Cardiac fibroblast (primary cell): ENCODE measurements around a stretch of chr6.

GRCh38 chr6:209491-209854 is 82.8 kb upstream of the DUSP22 start:
- RRBS: no CpG with 5 or more reads among the region's 19 CpGs

DNA sequence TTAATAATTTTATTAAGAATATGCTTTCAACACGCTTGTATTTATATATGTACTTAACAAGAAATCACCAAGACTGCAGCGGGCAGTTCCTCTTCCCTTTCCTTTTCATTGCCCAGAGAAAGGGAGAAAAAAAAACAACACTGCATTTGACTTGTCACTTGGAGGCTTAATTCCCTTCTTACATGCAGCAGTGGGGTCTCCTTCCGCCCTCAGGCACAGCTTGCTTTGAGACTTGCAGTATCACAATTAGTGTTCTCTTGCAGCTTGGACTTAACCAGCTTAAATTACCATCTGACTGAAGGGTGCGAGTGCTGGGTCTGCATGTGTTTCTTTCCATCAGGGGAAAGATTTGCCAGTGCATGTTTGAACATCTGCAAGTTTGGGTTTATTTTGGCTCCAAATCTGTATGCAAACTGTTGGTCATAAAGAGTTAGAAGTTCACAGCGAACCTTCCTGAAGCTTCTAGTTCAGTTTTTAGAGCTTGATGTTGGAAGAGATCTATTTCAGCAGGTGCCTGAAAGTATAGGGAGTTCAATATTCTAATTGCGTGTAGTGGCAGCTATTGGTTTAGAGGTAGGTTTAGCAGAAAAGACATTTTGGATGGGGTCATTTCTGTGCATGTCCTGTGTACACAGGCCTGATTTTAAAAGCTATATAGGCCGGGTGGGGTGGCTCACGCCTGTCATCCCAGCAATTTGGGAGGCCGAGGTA is 35.7 kb upstream of the IRF4 start:
- RRBS: no CpG with 5 or more reads among the region's 9 CpGs

GRCh38 chr6:359330-359887 is 32.1 kb upstream of the IRF4 start:
- RRBS: 100% methylated on average over 1 of the region's 13 CpGs

GRCh38 chr6:387218-387937 is 4.2 kb upstream of the IRF4 start:
- RRBS: no CpG with 5 or more reads among the region's 16 CpGs

GRCh38 chr6:389523-390521 is 1.7 kb upstream of the IRF4 start:
- RRBS: no CpG with 5 or more reads among the region's 18 CpGs

DNA sequence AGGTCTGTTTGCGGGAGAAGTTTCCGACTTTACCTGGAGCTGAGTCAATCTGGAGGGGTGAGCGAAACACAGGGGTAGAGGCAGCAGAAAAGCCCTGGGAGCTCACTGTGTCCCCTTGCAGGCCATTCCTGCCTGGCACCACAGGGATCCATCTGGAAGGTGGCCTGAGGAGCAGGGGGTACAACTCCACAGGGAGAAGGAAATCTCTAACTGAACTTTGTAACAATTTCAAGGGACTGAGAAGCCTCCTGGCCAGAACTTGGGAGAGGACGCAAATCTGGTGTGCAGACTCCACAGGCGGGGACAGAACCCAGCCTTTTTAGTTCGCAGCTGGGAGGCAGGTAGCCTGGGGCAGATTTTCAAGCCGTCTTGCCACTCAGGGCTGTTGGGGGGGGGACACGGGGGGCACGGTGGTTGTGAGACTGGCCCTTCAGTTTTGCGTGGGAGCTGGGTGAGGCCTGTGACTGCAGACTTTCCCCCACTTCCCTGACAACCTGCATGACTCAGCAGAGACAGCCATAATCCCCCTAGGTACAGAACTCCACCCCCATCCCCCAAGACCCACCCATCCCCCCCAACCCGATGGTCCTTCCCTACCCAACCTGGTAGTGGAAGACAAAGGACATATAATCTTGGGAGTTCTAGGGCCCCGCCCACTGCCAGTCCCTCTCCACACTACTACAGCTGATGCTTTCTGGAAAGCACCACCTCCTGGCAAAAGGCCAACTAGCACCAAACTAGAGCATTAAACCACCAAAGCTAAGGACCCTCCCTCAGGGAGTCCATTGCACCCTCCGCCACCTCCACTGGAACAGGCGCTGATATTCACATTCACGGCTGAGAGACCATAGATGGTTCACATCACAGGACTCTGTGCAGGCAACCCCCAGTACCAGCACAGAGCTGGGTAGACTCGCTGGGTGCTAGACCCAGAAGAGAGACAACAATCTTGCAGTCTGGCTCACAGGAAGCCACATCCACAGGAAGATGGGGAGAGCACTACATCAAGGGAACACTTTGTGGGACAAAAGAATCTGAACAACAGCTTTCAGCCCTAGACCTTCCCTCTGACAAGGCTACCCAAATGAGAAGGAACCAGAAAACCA is 3.1 kb upstream of the HUS1B start:
- RRBS: no CpG with 5 or more reads among the region's 16 CpGs

DNA sequence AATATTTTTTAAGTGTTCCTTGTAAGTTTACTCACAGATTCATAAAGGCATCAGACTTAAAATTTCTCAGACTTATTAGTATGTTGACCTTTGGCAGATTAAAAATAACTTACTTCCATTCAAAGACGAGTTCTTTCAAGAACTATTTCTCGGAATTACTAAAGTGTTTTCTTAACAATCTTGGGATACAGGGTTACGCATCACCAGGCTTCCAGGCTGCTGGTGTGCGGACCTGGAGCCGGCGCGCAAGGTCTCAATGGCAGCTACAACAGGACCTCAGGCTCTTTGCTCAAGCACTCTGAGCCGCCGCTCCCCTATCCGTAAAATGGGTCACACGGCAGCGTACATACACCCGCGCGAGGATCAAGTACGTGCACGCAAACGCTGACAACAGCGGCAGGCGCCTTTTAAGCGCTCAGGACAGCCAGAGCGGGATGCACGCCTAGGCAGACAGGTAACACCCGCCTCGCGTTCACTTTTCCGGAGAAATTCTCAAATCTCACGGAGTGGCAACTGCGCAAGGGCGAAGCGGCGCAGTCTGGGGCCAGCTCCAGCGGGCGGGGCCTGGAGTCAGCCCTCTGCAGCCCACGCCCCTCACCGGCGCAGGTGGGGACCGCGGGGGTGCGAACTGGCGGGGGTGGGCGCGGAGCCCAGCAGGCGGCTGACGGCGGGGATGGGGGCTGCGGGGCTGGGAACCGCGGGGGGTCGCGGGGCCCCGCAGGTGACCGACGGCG is 611 bp downstream of the EXOC2 start:
- RRBS: no CpG with 5 or more reads among the region's 55 CpGs

DNA sequence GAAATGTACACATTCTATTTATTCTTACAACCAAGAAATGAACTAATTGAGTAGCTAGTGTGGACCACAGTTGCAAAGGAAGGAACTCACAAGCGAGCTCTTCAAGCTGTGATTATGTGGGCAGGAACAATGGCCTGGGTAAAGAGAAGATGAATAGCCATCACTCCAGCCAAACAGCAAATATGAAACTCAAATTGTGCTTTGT is 18.7 kb upstream of the EXOC2 start:
- RRBS: no CpG with 5 or more reads among the region's 1 CpG

DNA sequence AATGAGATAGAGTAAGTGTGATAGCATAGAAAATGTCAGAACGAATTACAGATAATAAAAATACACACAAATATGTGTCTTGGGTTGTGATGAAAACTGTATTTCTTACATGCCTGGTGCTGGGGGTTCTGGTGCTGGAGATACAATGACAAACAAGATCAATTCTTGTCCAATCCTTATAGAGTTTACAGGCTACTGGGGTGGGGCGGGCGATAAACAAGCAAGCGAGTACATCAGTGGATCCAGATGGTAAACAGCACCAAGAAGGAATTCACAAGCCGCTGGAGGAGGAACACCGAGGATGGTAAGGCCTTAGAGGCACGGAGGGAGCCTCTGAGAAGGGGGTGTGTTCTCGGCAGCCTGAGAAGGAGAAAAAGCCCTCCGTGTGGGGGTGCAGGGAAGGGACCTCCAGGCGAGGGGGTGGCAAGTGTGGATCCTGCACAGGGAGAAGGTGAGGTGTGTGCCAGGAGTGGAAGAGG is 276.6 kb upstream of the FOXQ1 start:
- RRBS: no CpG with 5 or more reads among the region's 10 CpGs

- RRBS: 3% methylated on average over 27 of the region's 73 CpGs
Observed at GRCh38 chr6:1312438-1313053, 648 bp downstream of the FOXQ1 start.

- RRBS: no CpG with 5 or more reads among the region's 26 CpGs
Observed at GRCh38 chr6:1394293-1395348, 5.2 kb downstream of the FOXF2 start.

GRCh38 chr6:1402365-1402659 is 12.9 kb downstream of the FOXF2 start:
- RRBS: no CpG with 5 or more reads among the region's 15 CpGs

DNA sequence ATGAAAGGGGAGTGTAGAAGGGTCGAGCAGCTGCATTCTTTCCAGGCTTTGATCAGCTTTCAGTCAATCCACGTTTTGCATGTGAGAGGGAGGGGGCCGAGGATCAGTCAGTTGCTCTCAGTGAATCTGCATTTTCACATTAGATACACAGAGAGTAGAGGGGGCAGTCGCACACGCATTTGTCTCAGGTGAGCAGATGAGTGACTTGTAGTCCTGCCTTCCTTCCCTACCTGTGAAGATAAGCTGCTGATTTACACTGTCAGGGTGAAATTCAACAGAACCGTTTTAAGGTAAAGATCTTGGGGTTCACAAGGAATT is 78.8 kb downstream of the FOXF2 start:
- RRBS: no CpG with 5 or more reads among the region's 6 CpGs

DNA sequence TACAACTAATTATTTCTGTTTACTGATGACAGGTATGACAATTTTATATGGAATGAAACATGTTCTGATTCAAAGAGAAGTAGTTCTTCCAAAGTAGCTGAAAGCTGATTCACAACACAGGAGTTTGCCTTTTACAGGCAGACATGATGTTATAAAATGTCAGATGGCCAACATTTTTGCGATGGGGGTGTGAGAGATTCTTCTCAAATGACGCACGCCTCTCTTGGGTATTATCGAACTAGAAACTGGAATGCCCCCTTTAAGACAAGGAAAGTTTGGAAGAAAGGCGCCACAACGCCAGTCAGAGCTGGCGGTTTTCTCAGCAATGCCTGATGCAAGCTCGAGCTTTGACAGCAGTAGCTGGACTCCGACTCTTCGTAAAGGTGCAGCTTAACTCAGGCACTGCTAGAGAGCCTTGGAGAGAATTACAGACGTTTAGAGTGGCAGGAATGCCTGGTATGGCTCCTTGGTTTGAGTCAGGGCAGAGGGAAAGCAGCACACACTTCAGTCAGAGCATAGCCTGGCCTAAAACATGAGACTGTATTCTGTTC is 92.2 kb downstream of the FOXC1 start:
- RRBS: no CpG with 5 or more reads among the region's 11 CpGs

- RRBS: no CpG with 5 or more reads among the region's 4 CpGs
Observed at GRCh38 chr6:1781495-1781922, 171.8 kb downstream of the FOXC1 start.

- RRBS: no CpG with 5 or more reads among the region's 12 CpGs
Observed at GRCh38 chr6:1798846-1799565, 189.3 kb downstream of the FOXC1 start.

DNA sequence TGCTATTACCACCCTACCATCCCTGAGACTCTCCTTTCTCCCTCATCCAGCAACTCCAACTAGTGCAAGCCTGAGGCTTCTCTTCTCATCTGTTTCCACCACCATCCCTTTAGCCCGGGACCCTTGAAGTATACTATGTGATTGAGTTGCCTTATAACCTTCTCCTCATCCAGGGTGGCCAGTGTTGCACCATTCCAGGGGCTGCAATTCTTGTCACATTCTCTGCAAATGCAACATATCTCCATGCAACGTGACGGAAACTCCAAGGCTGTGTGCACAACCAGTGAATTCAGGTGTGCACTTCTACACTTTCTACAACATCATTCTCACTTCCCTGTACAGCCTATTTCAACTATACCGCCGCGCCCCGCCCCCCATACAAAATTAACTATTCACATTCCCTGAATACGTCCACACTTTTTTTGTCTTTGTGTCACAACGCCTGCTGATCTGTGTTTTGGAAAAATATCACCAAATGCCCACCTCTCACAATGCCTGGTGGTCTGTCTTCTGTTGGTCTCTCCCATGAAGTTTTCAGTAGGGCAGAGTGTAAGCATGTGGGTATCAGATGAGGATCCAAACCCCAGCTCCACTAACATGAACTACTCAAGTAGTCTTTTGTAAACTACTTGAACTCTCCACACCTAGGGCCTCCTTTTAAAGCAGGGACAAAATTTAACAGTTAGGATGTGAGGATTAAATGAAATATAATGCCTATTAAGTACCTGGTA is 214.5 kb downstream of the FOXC1 start:
- RRBS: no CpG with 5 or more reads among the region's 9 CpGs

GRCh38 chr6:1832617-1833231 is 223.0 kb downstream of the FOXC1 start:
- RRBS: no CpG with 5 or more reads among the region's 14 CpGs

DNA sequence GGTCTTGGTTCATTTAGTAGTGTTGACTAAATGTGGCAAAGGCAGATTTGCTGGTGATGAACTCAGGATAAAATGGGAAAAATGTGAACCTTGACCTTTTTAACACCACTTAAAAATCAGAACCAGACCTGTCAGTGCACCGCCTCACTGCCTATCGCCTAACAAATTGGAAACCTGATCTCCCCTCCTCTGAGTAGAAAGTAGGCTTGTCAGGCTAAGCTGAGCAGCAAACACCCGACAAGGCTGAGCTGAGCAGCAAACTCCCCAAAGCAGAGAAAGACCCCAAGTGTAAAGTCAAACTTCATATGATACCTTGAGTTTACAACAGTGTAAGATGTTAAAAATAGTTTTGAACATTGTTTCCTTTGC is 254.8 kb downstream of the FOXC1 start:
- RRBS: no CpG with 5 or more reads among the region's 3 CpGs

- RRBS: no CpG with 5 or more reads among the region's 15 CpGs
Observed at GRCh38 chr6:1885334-1886190, 275.8 kb downstream of the FOXC1 start.